CD14-positive monocyte (primary cell): ENCODE data around the gene LRR1.

- CAGE, long polyA plus RNA = no peak
These were observed 14.9 kb upstream of the CLEC14A start for GRCh38 chr14:38270839-38271119.

GRCh38 chr14:38874006-38874299 lies 229.1 kb downstream of the SEC23A start:
- CAGE, long polyA plus RNA = no peak

DNA sequence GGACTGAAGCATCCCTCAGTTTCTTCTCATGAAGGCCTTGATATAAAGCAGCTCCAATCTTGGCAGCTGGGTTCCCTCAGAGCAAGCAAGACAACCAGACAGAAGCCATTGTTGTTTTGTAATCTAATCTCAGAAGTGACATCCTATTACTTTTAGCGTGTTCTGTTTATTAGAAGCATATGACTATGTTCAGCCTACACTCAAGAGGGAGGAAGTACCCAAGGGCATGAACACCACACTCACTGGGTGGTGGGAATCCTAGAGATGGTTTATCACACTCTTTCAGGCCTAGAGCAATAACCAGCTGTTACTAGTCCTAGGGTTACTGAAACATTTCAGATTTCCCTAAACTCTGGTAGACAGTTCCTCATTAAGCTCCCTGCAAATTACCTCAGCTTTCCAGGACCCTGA lies 222.2 kb downstream of the SEC23A start:
- CAGE, long polyA plus RNA = no peak

DNA sequence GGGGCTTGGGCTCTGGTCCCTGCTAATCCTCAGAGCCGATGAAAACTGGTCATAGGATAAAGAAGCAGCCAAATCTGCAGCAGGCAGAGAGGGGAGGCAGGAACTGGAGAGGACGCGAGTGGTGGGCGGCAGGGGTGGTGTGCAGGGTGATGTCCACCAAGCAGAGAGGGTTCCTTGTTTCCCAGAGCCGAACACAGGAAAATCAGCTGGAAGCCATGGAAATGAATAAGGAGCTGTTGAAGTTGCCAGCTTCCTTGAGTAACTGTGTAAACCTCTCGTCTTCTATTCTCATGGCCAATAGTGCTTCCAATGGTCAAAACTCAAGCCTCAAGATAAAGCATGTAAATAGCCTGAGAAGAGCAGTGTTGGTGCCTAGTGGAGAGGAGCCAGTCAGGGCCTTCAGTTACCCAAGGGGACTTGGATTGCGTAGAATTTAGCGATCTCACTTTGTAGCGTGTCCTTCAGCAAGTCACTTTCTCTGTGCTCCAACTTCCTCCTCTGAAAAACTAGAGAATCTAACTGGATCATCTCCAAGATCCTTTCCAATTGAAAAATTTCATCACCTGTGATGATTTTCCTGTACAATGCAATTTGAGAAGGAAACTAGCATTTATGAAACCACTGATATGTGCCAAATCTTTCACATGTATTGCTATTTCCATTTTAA lies 98.8 kb downstream of the SEC23A start:
- CAGE, long polyA plus RNA = no peak

DNA sequence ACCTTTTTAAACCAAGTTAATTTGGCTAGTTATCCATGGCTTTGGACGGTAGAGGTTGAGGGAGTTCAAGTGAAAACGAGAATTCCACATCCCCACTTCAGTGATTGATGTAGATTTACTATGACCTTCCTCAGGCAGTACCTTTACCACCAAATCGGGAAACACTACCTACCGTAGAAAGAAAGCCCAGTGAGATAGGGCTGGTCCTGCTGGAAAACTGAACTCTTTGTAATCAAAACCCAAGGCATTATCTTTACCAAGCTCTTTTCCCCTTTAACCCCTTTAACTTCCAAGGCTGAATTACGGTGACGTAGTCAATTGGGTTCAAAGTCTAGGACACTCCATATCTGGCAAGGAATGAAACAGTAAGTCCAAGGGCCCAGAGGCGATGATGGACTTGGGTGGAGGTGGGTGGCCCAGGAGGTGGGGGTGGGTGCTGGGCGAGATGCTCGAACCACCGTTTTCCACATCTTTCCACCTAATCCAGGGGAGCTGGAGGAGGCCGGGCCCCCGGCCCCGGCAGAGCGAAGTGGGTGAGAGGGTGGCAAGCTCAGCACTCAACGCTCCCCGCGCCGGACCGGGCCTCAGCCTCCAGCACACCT lies 603 bp downstream of the SEC23A start:
- CAGE, long polyA plus RNA = no peak

DNA sequence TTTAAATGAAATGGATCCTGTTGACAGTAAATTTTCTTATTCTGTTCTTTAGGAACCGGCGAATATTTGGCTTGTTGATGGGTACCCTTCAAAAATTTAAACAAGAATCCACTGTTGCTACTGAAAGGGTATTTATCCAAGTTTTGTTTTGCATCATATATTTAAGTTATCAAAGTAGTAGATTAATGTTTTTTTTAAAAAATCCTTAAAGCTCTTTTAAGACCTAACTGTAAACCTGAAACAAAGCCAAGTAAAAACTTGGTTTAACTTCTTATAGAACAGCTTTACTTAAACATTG lies 2.7 kb downstream of the PNN start:
- CAGE, long polyA plus RNA = no peak

DNA sequence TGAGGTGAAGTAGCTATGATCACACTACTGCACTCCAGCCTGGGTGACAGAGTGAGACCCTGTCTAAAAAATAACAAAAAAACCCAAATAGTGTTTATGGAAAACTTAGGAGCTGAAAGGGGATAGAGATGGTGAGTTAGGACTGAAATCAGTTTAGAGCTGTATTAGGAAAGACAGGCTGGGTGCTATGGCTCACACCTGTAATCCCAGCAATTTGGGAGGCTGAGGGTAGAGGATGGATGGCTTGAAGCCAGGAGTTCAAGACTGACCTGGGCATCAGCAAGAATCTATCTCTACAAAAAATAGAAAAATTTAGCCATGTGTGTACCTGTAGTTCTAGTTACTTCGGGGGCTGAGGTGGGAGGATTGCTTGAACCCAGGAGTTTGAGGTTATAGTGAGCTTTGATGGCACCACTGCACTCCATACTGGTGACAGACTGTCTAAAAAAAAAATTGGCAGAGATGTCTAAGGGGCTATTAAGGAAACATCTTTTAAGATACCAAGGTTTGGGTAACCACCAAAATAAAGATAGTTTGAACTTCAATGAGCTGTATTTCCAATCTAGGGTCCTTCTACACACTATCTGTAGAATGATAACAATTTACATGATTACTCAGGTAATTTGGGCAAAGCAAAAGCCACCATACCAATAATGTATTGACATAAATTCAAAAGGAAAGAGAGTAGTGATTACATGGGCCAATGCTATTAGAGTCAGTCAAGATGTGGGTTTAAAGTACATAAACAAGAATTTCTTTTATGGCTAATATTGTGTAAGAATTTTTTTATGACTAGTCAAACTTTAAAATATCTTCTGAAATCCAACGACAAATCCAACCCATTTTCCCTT lies 10.0 kb downstream of the PNN start:
- CAGE, long polyA plus RNA = no peak

GRCh38 chr14:39346946-39347352 lies 85.3 kb downstream of the FBXO33 start:
- CAGE, long polyA plus RNA = no peak

GRCh38 chr14:39416091-39416801 lies 16.0 kb downstream of the FBXO33 start:
- CAGE, long polyA plus RNA = no peak

GRCh38 chr14:40445849-40446228 lies 1013.6 kb upstream of the FBXO33 start:
- CAGE, long polyA plus RNA = no peak

DNA sequence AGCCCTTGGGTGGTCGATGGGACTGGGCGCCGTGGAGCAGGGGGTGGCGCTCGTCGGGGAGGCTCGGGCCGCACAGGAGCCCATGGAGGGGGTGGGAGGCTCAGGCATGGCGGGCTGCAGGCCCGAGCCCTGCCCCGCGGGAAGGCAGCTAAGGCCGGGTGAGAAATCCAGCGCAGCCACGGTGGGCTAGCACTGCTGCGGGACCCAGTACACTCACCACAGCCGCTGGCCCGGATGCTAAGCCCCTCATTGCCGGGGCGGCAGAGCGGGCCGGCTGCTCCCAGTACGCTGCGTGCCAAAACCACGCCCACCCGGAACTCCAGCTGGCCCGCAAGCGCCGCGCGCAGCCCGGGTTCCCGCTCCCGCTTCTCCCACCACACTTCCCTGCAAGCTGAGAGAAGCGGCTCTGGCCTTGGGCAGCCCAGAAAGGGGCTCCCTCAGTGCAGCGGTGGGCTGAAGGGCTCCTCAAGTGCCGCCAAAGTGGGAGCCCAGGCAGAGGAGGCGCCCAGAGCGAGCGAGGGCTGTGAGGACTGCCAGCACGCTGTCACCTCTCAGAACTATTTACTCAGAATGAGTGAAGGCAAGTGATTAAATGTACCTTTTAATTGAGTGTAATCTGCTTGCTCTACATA lies 976.9 kb upstream of the LRFN5 start:
- CAGE, long polyA plus RNA = no peak

DNA sequence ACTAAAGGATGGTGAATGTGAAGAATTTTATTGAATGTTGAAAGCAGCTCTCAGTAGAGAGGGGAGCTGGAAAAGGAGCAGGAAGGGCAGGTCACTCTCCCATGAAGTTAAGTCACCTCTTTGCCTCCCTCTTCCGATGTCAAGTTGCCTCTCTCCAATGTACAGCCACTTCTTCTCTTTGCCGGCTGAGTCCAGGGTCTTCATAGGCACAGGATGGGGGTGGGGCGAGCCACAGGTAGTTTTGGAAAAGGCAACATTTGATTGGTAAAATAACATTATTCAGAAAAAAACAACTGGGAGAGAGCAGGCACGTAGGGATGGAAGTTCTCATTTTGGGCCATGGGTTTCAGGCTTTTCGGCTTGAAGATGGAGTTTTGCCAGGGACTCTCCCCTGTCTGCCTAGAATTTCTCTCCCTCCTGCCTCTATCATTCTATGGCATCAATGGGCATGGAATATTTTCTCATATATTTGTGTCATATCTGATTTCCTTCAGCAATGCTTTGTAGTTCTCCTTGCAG lies 821.2 kb upstream of the LRFN5 start:
- CAGE, long polyA plus RNA = no peak

DNA sequence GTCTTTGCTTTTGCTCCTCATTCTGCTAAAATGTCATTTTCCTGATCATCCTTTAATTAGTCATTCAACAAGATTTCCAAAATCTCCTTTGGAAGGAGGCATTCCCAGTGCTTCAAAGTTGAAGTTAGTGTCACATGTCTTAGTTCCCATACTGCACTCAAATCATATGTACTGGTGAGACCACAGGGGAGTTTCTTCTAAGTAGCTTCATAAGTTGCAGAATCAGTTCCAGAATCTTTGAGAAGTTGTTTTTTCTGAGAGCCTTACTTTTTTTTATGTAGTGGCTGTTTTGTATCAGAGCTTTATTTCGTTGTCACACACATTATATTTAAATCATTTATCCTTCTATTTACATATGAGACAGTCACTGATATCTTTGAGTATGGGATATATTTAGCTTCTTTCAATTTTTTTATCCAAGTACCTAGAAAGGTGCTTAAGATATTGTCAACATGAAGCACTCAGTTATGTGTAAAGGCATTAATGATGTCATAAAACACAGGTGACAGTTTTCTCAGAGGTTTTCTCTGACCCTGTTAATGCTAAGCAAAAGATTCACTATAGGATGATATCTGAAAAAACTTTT lies 23.0 kb downstream of the LRFN5 start:
- CAGE, long polyA plus RNA = no peak

GRCh38 chr14:45249781-45250664 lies 3.0 kb downstream of the MIS18BP1 start:
- CAGE, long polyA plus RNA = no peak

DNA sequence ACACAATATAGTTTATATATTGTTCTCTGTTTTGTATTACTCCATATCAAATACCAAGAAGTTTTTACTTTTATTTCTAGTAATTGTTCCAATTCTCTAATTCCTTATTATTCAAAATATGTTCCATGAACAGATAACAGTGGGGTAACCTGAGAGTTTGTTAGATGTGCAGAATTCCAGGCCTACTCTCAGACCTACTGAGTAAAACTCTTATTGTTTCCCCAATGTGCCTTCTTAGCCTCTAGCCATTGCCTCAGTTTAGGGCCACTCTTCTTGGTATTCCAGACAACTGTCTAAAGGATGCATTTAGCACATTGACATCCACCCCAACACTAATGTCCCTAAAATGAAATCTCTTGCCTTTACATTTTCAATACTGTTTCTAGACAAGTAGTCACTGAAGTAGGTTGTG lies 650.3 kb upstream of the MIS18BP1 start:
- CAGE, long polyA plus RNA = no peak

- CAGE, long polyA plus RNA = no peak
These were observed 4.8 kb downstream of the RPS29 start for GRCh38 chr14:49581099-49582006.

- CAGE, long polyA plus RNA = no peak
These were observed 4.1 kb downstream of the RPS29 start for GRCh38 chr14:49582007-49582573.

DNA sequence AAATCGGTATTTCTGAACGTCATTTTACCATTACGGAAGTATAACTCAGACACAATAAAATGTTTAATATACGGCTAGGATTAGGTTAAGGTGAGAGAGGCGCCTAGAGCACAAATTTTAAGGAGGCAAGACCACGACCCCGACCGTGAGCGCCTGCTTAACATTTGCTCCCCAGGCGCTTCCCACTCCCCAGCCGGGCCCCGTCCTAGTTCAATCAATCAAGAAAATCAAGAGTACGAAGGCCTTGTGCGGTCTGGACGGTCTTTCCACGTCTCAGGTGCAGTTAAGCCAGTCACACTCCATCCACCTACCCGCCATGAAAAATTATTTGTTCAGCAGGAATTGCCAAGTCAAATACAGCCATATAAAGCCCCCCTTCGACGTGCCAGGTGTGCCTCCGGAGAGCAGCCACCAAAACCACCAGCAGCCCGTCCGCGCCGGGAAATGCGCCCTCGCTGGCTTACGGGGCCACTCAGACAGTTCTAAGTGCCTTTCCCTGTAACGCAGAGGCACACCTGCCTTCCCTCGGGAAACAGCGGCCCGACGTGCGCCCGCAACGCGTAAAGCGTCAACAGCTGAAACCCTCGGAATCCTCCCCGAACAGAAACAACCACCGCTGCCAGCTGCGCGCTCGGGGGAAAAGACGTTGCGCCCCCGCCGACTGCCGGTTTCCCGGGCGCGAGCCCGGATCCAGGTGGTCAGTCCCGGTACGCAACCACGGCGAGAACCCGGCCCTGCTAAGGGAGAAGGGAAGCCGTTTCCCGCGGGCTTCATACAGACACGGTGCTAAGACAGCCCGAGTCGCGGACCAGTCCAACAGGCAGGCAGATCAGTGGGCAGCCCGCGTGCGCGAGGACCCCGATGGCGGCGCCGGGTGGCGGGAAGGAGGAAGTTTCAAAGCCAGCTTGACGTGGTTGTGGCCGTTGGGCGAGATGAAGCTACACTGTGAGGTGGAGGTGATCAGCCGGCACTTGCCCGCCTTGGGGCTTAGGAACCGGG lies at the start of gene LRR1:
TSS of gene LRR1 (plus strand) at position 852 of the 999 bp plus-strand sequence.
- CAGE, long polyA plus RNA = no peak

GRCh38 chr14:49633328-49633779 lies 1.7 kb downstream of the DNAAF2 start:
- CAGE, long polyA plus RNA = no peak

DNA sequence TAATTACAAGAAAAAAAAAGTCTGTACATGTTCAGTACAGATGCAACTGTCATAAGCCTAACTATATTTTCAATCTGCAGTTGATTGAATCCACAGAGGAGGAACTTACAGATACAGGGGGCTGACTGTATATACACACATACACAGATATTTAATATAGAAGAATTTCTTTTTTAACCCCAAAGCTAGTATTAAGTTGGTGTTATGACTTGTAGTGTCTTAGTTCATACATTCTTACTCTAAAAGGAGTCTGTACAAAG lies 23.3 kb upstream of the KLHDC2 start:
- CAGE, long polyA plus RNA = no peak